NB4 (cell line): ENCODE measurements around the gene AKT3.

GRCh38 chr1:241640796-241641681 lies 870 bp upstream of the CHML start:
- RRBS, result no CpG with 5 or more reads among the region's 13 CpGs

DNA sequence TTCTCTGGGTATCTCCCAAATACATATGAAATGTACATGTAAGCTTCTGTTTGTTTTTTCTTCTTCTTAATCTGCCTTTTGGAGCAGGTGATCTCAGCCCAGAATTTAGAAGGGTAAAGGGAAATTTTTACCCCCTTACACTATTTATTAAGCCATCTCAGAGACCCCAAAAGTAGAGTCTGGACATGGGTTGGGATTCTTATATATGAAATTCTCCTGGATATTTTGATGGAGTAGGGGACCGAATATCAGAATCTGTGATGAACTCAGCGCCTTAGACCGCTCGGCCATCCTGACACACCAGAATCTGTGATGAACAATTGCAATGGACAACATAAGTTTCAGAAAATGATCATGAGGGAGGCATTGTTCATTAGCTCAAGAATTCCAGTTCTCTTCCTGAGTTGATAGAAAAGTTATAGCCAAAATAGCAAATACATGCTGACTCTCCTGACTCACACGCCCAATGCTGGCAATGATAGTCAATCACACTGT lies 221.7 kb downstream of the PLD5 start:
- RRBS, result no CpG with 5 or more reads among the region's 5 CpGs

- RRBS, result no CpG with 5 or more reads among the region's 7 CpGs
These were observed 74.8 kb downstream of the SDCCAG8 start for GRCh38 chr1:243330475-243331144.

- RRBS, result no CpG with 5 or more reads among the region's 3 CpGs
These were observed 98.6 kb downstream of the SDCCAG8 start for GRCh38 chr1:243354503-243354812.

DNA sequence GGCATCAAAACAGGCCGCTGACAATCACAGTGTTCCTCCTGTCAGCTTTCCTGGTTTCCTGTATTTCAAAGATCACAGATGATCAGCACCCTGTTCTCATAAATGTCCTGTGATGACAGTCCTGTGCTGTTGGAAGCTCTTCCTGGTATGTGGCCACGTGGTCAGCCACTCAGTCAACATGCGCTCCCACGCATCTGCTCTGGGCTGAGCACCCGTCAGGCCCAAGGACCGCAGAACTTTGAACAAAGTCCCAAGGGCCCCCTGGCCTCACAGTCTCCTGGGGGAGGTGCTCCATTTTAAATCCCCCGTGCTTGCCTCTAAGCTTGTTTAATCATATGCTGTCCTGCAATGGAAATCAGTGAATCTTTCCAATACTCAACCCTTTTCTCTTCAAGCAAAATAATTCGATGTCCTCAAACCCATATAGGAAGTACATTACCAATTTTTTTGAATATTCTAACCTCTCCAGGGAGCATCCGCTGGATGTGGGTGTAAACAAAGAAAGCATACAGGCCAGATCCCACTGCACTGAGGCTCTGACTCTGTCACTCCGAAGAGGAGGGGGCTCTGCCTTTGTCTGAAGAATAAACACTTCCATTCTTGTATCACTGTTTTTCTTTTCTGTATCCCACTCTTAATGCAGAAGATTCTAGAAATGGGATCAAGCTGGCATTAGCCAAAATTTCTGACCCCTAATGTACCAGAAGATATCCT lies 250.3 kb downstream of the SDCCAG8 start:
- RRBS, result no CpG with 5 or more reads among the region's 10 CpGs

DNA sequence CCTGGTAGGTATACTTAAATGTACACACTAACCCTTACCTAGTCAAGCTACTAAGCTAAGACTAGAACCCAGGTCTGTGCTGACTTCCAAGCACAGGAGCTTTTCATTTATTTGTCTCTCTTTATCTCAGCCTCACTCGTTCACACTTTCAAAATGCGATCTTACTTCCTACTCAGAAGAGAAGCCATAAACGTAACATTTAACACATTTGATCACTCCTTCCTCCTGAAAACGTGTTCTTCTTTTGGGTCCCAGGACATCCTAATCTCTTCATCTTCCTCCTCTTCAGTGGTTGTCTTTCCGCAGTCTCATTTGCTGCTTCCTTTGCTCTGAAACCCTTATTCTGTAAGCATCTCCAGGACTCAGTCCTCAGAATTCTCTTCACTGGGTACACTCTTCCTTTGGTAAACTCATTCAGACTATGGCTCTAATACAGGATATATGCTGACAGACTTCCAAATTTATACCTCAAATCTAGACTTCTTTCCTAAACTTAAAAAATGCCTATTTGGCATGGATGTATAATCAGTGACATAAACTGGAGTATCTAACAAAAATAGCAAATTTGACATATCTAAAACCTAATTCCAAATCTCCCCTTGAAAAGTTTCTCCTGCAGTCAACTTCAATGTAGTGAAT lies 228.8 kb downstream of the AKT3 start:
- RRBS, result no CpG with 5 or more reads among the region's 5 CpGs

- RRBS, result no CpG with 5 or more reads among the region's 1 CpG
These were observed 59.5 kb downstream of the AKT3 start for GRCh38 chr1:243790575-243790892.

DNA sequence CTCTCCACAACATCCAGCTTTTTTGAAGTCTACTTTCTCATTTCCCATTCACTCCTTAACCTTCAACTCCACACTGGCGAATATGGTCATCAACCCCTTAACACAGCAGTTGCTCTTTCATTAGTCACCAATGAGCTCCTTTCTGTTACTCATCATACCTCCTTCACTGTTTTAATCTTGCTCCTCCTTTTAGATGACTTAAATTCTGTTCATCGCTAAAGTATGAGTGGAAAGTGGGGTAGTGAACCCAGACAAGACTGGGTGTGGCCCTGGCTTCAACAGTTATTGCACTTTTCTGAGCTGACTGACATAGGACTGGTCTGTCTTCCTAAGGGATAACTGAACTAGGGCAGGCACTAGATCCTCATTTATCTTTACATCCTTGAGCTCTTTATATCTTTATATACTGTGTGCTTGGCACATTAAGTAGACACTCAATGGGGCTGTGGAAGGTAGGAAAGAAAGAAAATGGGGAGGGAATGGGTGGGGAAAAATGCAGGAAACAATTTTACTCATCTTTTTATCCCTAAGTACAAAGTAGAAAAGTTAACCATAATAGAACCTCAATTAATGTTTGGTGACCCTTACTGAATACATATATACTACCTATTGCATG lies 51.2 kb downstream of the AKT3 start:
- RRBS, result no CpG with 5 or more reads among the region's 2 CpGs

- RRBS, result 1% methylated on average over 20 of the region's 89 CpGs
These were observed at the start of gene AKT3 for GRCh38 chr1:243850154-243850917. Gene AKT3 (minus strand): TSS chr1:243850243.

- RRBS, result no CpG with 5 or more reads among the region's 15 CpGs
These were observed 24.4 kb downstream of the ZBTB18 start for GRCh38 chr1:244075231-244076043.

DNA sequence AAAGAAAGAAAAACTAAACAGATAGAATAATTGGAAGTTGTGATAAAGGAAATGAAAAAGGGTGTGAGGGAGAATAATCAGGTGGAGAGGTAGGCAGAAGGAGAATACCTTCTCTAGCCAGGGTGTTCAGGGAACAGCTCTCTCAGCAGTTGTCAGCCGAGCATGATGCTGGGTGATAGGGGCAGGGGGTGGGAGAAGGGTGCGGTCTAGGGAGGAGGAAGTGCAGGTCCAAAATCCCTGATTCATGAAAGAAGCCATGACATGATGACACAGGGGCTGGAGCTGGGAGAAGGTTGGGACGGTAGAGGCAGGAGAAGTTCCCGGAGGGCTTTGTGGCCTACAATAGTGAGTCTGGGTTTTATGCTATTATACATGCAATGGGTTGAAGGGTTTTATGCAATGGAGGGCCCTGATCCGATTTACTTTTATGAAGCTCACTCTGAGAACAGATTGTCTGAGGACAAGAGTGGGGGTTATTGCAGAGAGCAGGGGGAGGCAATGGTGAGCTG lies 14.5 kb downstream of the C1orf100 start:
- RRBS, result no CpG with 5 or more reads among the region's 5 CpGs

GRCh38 chr1:244705883-244706686 lies 24.7 kb downstream of the ENSG00000284188 start:
- RRBS, result no CpG with 5 or more reads among the region's 8 CpGs

- RRBS, result no CpG with 5 or more reads among the region's 1 CpG
These were observed 4.2 kb downstream of the COX20 start for GRCh38 chr1:244839717-244839903.

- RRBS, result no CpG with 5 or more reads among the region's 1 CpG
These were observed 11.6 kb downstream of the HNRNPU start for GRCh38 chr1:244852767-244853132.

DNA sequence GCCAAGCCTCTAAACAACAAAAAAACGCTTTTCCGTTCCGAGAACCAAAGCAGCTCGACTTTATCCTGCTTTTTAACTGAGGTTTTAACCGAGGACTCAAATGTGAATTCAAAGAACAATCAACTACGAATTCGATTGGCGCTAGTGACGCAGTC lies 1.7 kb downstream of the HNRNPU start:
- RRBS, result no CpG with 5 or more reads among the region's 9 CpGs

DNA sequence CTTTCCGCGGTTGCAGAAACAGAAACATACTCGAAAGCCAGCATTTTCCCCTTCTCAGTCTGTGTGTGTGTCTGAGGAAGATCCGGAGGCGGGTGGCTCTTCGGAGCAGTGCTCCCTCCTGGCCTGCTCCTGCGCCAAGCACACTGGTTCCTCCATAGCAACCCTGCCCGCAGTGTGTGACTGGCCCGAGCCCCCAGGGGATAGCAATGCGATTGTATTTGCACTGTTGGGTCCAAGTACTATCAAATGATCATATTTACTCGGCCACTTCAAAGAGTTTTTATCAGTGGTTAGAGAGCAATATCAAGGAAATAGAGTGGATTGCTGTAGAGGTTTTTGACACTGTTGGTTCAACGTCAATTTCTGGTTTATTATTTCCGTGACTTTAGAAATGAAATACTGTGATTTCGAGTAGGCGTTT lies 2.4 kb downstream of the KIF26B start:
- RRBS, result no CpG with 5 or more reads among the region's 15 CpGs

DNA sequence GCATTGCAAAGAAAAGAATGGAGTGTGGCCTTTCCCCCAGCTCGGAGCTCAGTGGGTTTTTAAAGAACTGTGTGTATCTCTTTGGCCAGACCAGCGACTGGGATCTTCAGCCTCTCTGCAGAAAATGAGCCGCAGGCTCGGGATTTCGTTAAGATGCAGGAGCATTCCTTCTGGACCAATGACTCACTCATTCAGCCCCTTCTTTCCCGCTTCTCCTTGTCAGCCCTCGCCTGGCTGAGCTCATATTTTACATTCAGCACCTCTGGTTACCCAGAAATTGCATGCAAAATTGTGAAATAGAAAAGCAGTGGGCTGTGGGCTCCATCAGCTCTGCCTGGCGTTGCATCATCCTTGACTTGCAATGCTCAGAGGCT lies 444.5 kb downstream of the KIF26B start:
- RRBS, result no CpG with 5 or more reads among the region's 8 CpGs

DNA sequence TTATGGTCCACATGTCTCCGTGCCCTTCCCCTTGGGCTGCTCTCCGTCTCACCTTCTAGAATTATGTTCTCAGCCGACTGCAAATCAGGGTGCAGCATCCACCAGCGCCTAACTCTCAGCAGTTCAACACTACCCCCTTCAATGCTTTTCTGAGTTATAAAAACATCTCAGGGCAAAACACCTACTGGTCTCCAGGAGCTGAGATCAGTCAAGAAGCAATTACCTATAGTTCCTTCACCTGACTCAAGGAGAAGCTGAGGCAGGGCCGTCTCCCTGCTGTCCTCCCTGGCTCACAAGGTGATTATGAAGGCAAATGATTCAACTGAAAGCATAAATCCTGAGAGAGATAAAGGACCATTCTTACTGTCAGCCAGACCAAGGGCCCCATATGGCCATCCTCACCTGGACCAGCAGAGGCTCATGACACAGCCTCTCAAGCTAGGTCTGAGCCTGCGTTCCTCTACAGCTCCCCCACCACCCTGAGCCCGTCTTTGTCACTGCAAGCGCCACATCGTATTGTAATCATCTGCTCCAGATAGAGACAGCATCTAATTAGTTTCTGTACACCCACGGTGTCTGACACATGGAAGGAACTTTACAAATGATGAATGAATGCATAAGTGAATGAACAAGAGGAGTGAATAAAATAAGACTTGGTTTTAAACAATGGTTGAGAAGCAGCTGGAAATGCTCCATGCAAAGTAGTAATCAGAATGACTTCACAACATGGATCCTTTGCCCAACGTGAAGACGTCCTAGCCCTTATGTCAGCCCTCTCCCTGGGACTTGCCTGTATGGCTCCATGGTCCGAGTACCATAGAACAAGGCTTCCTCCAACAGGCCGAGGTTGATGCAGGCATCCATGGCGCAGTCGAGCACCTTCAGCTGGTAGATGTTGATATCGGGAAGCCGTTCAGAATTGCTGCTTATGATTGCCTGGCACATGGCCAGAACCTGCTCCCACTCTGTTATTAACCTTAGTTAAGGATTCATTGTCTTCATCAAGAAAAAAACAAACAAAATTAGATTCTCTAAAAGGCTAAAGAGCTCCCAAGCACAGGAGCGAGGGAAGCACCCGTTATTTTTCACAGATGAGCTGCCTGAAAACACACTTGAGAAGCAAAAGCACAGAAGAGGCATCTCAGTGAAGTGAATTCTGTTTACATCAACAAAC lies 649.0 kb downstream of the SMYD3 start:
- RRBS, result no CpG with 5 or more reads among the region's 20 CpGs

- RRBS, result no CpG with 5 or more reads among the region's 2 CpGs
These were observed 608.5 kb downstream of the SMYD3 start for GRCh38 chr1:245898480-245899031.